Spleen (tissue), 7 donors: Measurements from ENCODE around the genes USH2A, RRP15, TGFB2 and LYPLAL1.

GRCh38 chr1:213246997-213247562, 196.0 kb downstream of the RPS6KC1 start:
- PRO-cap, 4 experiments: no peak in any of the 4 experiments
- RAMPAGE, long total RNA, 4 experiments: no peak in any of the 4 experiments

- PRO-cap, 4 experiments: no peak in any of the 4 experiments
- RAMPAGE, long total RNA, 4 experiments: no peak in any of the 4 experiments
Measured at GRCh38 chr1:213327272-213327864, 276.3 kb downstream of the RPS6KC1 start.

DNA sequence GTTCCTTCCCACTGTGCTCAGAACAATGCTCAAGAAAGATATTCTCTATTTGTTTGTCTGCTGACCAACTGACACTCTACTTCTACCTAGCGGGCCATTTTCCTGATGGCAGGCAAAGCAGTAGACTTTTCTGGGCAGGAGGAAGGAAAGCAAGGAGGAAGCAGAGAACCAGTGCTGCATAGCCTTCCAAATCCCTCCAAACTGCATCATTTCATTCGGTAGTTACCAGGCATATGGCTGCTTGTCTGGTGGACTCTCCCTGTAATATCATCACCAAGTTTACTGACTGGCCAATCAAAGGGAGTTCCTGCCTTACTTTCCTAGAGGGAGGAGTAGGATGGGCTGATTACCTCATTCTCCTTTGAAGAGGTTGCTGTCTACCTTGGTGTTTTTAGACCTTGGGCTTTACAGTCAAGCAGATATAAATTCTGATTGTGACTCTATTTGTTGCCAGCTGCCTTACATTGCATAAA, 297.5 kb upstream of the PROX1 start:
- PRO-cap, 4 experiments: no peak in any of the 4 experiments
- RAMPAGE, long total RNA, 4 experiments: no peak in any of the 4 experiments

GRCh38 chr1:213987026-213987437, 741 bp upstream of the PROX1 start:
- PRO-cap, 4 experiments: no peak in any of the 4 experiments
- RAMPAGE, long total RNA, 4 experiments: no peak in any of the 4 experiments

- PRO-cap, 4 experiments: no peak in any of the 4 experiments
- RAMPAGE, long total RNA, 4 experiments: start-site peak on the plus strand in 1 of 4 experiments, at chr1:213997520-213997531 at its widest, 18 reads per replicate
Measured at GRCh38 chr1:213996978-213998044, 9.5 kb downstream of the PROX1 start.

- PRO-cap, 4 experiments: no peak in any of the 4 experiments
- RAMPAGE, long total RNA, 4 experiments: no peak in any of the 4 experiments
Measured at GRCh38 chr1:214216627-214217181, 64.3 kb upstream of the SMYD2 start.

GRCh38 chr1:214439291-214440290, 111.8 kb downstream of the PTPN14 start:
- PRO-cap, 4 experiments: peak in 1 of 4 experiments; most common plus-strand start chr1:214439604 (in 1); most common minus-strand start chr1:214439558 (in 1)
- RAMPAGE, long total RNA, 4 experiments: no peak in any of the 4 experiments

DNA sequence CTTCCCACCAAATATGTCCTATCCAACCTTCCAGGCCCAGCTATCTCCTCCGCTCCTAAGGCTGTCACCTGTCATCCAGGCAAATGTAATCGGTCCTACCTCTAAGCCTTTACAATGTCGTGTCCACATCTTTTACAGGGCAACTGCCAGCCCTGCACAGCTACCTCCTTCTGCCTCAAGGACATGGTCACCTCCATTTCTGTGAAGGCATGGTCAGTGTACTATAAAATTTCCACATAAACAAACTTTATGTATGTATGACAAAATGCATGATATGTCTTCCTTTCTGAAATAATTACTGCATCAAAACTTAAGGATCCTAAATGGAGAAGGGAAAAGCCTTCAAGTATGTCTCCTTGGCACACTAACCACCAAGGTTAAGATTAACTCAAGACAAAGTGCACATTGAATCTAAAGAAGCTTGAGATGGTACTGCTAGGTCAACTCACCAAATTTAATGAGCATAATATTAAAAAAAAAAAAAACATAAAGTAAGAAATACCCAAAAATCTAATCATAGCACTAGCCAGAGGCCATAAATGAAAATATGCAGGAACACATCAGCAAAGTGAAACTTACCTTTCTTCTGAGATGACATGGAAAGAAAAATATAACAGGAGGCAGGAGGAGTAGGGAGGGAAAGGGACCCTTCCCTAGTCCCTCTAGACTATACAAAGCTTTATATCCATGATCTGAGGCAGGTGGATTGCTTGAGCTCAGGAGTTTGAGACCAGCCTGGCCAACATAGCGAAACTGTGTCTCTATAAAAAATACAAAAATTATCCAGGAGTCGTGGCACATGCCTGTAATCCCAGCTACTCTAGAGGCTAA, 34.2 kb downstream of the PTPN14 start:
- PRO-cap, 4 experiments: no peak in any of the 4 experiments
- RAMPAGE, long total RNA, 4 experiments: no peak in any of the 4 experiments

- PRO-cap, 4 experiments: no peak in any of the 4 experiments
- RAMPAGE, long total RNA, 4 experiments: no peak in any of the 4 experiments
Measured at GRCh38 chr1:214546904-214547512, 4.4 kb downstream of the PTPN14 start.

DNA sequence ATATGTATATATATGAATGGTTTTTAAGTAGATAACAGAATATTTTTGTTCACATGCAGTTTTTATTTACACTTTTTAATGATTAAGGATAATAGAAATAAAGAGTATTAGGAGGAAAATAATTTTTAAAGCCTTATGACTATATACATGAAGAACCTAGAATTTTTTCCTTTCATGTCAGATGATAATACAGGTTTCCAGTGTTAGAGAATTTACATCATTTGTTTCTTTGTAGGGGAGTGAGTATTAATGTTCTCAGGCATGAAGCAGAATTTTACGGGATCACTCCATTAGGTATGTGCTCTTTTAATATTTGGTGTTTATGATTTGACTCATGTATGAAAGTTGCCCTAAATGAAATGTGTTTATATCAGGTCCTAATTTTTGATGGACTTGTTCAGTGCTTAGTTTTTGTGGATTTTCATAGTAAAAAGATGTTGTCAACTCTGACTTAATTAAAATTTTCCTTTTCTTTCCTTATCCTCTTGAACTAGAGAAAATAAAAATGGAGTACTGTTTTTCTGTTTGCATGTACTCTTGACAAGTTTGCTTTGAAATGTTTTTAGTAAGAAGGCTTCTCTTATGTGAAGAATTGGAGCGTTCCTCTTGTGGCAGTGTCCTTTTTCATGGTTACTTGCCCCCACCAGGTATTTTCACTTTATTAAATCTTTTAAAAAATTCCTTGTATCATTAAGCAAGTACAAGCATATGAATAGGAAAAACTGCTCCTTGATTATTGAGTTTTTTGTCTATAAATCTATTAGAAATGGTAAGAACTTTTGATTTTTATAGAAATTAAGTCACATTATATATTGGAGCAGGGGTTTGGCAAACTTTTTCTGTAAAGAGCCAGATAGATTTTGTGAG, 10.6 kb downstream of the KCTD3 start:
- PRO-cap, 4 experiments: no peak in any of the 4 experiments
- RAMPAGE, long total RNA, 4 experiments: no peak in any of the 4 experiments

DNA sequence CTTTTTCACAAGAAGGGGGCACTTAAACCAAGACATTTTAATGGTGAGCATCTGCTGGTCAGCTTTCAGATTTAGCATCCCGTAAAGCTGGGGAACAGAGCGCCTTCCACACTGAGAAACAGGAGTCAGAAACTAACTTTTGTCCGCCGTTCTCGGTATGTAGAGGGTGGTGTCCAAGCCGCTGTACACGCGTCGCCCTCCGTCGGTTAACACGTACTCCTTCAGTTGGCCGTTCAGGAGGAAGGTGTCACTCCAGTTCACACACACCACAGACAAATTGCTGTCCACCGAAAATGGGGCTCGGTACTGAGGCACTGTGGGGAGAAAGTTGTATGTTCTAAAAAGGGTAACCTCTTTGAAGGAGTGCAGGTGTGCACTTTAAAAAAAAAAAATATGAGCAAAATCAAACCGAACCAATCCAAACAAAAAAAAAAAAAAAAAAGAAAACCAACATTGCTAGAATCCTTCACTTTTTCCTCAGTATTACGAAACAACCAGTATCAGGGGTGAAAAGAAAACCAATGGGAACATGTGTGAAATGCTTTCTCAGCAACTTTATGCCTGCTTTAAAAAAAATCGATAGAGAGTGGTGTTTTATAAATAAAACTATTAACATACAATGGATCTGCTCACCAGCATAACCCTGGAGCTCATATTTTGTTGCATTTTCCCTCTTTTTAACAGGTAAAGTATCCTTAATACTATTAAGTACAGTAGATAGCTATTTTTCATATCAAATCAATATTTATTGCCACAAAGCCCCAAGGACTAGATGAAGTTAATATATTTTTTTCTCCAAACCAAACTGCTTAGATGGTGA, 73.5 kb downstream of the KCTD3 start:
- PRO-cap, 4 experiments: no peak in any of the 4 experiments
- RAMPAGE, long total RNA, 4 experiments: no peak in any of the 4 experiments

DNA sequence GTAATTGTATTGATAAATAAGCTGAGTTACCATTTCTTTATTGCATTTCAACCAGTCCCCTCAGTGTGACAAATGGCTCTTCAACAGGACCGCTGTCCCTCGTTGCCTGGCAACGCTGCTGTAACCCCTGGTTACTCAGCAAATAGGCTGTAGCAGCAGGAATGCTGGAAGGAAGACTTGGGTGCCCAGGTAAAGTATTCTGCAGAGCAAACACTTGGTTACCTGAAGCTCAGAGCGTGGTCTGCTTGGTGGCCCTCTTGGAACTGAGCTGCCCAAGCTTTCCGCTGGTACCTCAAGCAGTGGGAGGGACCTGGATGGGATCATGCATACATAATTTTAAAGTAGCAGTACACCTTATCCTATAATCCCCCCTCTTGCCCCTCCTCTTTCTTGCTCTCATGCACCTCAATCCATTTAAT, at the start of gene USH2A:
TSS of gene USH2A (minus strand) at position 265 of the 419 bp plus-strand sequence.
- PRO-cap, 4 experiments: no peak in any of the 4 experiments
- RAMPAGE, long total RNA, 4 experiments: no peak in any of the 4 experiments

GRCh38 chr1:216499577-216499959, 76.3 kb upstream of the USH2A start:
- PRO-cap, 4 experiments: no peak in any of the 4 experiments
- RAMPAGE, long total RNA, 4 experiments: no peak in any of the 4 experiments

- PRO-cap, 4 experiments: no peak in any of the 4 experiments
- RAMPAGE, long total RNA, 4 experiments: no peak in any of the 4 experiments
Measured at GRCh38 chr1:216765432-216766082, 42.3 kb upstream of the ESRRG start.

GRCh38 chr1:217088369-217089395, 365.5 kb upstream of the ESRRG start:
- PRO-cap, 4 experiments: no peak in any of the 4 experiments
- RAMPAGE, long total RNA, 4 experiments: no peak in any of the 4 experiments

GRCh38 chr1:217695754-217696218, 64.6 kb downstream of the SPATA17 start:
- PRO-cap, 4 experiments: peak in 1 of 4 experiments; most common plus-strand start chr1:217696068 (in 1)
- RAMPAGE, long total RNA, 4 experiments: no peak in any of the 4 experiments

GRCh38 chr1:218284416-218285806, at the start of gene RRP15:
Gene RRP15 (plus strand): TSS chr1:218285293.
- PRO-cap, 4 experiments: peak in 4 of 4 experiments; most common plus-strand start chr1:218285293 (in 3); most common minus-strand start chr1:218285187 (in 2)
- RAMPAGE, long total RNA, 4 experiments: start-site peak on the plus strand in 4 of 4 experiments, at chr1:218285286-218285306 at its widest, 91 to 131 reads per replicate

DNA sequence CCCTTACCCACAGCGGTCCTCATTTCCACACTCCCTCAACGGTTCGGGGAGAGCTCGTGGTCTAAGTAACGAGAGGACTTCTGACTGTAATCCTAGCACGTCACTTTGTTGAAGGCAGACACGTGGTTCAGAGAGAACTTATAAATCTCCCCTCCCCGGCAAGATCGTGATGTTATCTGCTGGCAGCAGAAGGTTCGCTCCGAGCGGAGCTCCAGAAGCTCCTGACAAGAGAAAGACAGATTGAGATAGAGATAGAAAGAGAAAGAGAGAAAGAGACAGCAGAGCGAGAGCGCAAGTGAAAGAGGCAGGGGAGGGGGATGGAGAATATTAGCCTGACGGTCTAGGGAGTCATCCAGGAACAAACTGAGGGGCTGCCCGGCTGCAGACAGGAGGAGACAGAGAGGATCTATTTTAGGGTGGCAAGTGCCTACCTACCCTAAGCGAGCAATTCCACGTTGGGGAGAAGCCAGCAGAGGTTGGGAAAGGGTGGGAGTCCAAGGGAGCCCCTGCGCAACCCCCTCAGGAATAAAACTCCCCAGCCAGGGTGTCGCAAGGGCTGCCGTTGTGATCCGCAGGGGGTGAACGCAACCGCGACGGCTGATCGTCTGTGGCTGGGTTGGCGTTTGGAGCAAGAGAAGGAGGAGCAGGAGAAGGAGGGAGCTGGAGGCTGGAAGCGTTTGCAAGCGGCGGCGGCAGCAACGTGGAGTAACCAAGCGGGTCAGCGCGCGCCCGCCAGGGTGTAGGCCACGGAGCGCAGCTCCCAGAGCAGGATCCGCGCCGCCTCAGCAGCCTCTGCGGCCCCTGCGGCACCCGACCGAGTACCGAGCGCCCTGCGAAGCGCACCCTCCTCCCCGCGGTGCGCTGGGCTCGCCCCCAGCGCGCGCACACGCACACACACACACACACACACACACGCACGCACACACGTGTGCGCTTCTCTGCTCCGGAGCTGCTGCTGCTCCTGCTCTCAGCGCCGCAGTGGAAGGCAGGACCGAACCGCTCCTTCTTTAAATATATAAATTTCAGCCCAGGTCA, at the start of gene TGFB2:
TSS of gene TGFB2 (plus strand) at position 169 of the 1,035 bp plus-strand sequence.
- PRO-cap, 4 experiments: peak in 4 of 4 experiments; most common plus-strand start position 169 of the sequence (in 3); most common minus-strand start position 820 of the sequence (in 3)
- RAMPAGE, long total RNA, 4 experiments: start-site peak on the plus strand in 3 of 4 experiments, centred at positions 171 to 933 of the sequence, 5 to 77 reads per replicate

DNA sequence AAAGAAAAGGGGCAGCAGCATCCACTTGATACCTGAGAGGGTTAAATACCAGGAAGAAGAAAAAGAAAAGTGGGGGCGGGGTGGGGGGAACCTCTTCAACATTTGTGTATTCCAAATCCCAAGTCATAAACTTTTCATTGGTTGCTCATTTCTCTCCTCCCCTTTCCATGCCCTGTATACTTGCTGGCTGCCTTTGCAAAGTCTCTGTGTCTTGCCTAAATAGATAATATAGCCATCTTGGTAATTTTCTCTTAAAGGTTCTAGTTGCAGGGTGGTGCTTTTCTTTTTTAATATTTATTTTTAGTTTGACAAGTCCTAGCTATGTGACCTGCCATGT, 2.9 kb downstream of the TGFB2 start:
- PRO-cap, 4 experiments: no peak in any of the 4 experiments
- RAMPAGE, long total RNA, 4 experiments: no peak in any of the 4 experiments

DNA sequence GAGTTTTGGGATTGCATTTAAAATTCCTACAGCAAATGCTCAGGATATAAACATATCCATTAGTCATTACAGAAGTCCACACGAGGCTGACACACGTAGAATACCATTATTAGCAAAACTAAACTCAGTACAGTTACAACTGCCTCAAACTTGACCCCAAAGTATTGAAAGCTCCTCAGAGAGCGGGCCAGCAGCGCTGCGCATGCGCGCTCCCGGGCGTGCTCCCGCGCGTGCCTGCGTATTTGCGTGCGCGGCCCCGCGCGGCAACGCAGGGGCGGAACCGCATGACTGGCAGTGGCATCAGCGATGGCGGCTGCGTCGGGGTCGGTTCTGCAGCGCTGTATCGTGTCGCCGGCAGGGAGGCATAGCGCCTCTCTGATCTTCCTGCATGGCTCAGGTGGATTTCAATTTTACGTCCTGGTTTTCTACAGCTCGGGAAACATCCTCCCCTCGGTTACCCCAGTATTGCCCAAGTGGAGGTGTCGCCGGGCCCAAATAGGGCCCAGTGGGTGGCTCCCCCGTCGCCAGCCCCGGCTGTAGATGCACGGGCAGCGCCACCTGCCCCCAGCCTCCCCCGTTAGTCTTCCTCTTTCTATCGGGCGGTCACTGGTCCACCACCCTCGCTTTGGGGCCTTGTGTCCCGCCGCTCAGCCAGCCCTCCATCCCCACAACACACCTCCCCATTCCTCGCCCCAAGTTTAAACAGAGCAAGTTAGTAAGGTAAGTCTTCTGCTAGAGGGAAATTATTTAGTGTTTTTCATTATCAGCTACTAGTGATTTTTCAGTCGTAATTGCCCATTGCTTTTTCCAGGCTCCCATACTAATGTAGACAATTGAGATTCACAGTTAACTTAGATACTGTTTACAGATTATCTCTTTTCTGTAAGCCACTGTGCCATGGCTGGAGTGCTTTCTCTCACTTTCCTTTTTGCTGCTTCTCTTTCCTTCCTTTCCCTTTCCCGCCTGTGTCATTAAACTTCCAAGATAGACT, at the start of gene LYPLAL1:
TSS of gene LYPLAL1 (plus strand) at position 294 of the 991 bp plus-strand sequence.
- PRO-cap, 4 experiments: peak in 4 of 4 experiments; most common plus-strand start position 306 of the sequence (in 4); most common minus-strand start position 163 of the sequence (in 2)
- RAMPAGE, long total RNA, 4 experiments: start-site peak on the plus strand in 4 of 4 experiments, centred at positions 292 to 302 of the sequence, 150 to 372 reads per replicate